SJCRH30 (cell line): Measurements from ENCODE around the gene HSD17B8.

GRCh38 chr6:32814898-32815865 is 1.6 kb downstream of the HLA-DOB start:
- RAMPAGE, long total RNA: no peak

DNA sequence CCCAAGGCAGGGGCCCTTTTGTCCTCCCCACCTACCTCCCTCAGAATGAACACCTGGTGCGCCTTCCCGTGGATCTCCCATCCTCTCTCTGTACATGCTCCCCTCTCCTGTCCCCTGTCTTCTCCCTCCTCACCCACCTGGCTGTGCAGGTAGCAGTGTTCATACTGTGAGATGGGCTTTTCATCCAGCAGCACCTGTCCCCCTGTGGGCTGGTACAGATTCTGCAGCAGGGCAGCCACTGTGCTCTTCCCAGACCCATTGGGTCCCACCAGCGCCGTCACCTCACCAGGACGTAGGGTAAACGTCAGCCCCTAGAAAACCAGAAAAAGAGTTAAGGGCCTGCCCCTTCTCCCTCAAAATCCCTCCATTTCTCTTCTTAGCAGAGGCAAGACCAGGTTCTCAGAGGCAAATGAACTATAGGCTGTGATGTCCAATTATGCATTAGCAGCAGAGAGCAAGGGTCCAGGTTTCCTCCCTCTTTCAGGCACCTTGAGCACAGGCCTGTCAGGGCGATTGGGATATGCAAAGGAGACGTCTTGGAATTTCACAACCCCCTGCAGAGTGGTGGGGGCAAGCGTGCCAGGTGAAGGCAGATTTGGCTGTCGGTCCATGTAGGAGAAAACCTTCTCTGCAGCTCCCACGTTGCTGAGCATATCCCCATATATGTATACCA is 8.3 kb downstream of the TAP2 start:
- RAMPAGE, long total RNA: no peak

- RAMPAGE, long total RNA: no peak
These were observed 901 bp downstream of the TAP2 start for GRCh38 chr6:32837591-32838085.

DNA sequence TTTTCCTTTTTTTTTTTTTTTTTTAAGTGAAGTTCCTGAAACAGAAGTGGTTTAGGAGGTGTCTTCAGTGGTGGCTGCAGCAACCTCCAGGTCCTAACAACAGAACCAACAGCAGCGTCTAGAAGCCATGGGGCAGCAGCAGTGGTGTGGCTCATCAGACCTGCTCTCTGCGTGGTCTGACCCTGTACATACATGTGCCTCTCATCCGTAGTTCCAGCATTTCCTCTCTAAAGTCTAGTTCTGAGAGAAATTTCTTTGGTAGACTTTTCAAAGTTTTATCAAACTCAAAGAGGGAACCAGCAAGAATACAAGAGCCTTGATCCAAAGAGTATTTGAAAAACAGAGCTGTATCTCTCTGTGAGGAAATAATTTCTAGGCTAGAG is 13.3 kb downstream of the PSMB9 start:
- RAMPAGE, long total RNA: no peak

DNA sequence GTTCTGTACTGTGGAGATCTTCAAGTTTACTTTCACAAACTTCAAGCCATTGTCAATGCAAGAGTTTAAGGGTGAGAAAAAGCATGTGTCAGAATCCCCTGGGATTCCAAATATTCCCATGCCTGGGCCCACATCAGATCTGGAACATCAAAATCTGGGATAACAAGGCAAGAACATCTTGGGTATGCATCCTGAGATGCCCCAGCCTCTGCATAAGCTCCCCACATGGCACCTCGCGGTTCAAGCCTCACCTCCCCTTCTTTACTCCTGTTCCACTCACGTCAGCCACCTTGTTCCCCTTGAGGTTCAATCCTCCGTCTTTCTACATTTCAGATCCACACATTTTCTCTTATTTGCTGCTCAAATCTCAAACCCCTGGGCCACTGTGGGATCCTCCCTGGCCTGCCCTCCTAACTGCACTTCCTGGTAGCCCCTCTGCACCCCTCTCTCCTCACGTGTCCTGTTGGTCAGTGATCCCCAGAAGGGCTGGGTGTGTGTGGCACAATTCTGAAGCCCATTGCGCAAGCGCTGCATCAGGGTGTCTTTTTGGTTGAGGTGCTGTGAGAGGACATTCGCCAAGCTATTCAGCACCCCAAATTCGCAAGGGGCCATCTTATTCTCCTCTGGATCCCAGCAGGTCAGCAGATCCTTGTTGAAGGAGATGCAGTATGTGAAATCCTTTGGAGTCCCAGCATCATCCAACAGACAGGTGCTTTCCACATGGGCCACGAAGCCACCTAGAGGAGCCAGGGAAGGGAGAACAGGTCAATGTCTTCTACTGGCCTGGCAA is 2.4 kb downstream of the HLA-DMB start:
- RAMPAGE, long total RNA: no peak

- RAMPAGE, long total RNA: no peak
These were observed 594 bp downstream of the BRD2 start for GRCh38 chr6:32968719-32969656.

- RAMPAGE, long total RNA: no peak
These were observed 1.7 kb downstream of the BRD2 start for GRCh38 chr6:32970097-32970542.

DNA sequence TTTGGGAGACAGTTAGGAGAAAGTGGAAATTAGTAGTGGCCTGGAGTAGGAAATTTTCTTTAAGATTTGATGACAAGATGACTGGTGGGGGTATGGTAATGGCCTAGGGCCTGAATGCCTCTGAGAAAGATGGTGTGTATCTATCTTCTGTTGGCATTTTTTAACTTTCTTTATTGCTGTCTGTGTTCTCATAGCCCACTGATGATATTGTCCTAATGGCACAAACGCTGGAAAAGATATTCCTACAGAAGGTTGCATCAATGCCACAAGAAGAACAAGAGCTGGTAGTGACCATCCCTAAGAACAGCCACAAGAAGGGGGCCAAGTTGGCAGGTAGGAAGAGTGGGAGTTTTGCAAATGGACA is 7.4 kb downstream of the BRD2 start:
- RAMPAGE, long total RNA: no peak

- RAMPAGE, long total RNA: no peak
These were observed 8.1 kb downstream of the BRD2 start for GRCh38 chr6:32976201-32977227.

DNA sequence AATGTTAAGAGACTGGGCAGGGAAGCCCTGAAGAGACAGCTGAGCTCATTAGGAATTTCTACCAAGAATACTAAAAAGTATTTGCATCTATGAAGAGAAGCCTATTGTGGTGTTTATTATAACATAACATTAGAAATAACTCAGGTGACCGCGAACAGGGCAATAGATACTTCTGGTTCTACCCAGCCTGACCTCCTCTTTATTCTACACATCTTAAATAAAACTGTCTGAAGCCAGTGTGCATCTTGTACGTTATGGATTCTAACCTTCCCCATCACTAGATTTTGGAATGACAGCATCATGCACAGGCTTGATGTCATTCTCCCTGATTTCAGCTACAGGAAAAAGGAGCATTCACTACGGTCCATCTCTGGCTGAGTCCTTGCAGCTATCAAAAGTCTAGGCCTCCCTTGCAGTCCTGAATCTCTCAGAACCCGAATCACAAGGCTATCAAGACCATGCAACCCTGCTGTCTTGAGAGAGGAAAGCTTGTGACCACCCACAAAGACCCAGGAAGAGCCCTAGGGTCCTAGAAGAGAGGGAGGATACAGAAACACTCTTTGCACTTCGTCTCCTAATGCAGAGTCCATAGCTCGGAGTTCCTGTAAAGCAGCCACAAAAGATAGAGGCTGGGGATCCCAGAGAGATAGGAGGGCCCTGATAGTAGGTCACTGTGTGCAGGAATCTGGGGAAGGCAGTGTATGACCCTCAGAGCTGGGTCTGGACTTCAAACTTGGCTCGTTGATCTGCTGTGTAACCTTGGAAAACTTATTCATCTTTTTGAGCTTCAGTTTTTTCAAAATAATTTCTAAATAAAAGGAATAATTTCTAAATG is 3.2 kb upstream of the HLA-DPB1 start:
- RAMPAGE, long total RNA: no peak

GRCh38 chr6:33204625-33205158 is at the start of gene HSD17B8:
Gene HSD17B8, plus strand, starts transcription at chr6:33204655.
- RAMPAGE, long total RNA: no peak

- RAMPAGE, long total RNA: no peak
These were observed 868 bp downstream of the HSD17B8 start for GRCh38 chr6:33205159-33205886.

DNA sequence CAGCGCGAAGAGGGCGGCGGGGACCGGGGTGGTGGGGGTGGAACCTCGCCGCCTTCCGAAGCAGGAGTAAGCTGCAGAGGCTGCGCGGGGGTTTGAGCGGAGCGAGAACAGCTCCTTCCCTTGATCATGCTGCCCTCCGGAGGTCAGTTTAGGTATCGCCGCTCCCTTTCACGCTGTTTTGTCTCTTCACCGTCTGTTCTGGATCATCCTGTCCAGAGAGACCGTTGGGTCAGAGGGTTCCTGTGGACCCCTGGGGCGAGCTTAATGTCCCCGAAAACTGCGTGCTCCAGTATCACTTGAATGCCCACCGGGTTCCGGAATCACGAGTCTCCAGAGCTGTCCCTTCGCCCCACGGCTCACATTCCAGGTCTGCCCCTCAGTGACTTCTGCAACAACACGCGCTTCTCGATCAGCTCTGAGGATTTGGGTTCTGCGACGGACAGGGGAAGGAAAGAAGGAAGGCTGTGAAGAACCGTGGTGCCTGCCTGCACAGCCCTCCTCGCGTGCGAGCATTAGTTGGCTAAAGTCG is 23.3 kb downstream of the VPS52 start:
- RAMPAGE, long total RNA: no peak

DNA sequence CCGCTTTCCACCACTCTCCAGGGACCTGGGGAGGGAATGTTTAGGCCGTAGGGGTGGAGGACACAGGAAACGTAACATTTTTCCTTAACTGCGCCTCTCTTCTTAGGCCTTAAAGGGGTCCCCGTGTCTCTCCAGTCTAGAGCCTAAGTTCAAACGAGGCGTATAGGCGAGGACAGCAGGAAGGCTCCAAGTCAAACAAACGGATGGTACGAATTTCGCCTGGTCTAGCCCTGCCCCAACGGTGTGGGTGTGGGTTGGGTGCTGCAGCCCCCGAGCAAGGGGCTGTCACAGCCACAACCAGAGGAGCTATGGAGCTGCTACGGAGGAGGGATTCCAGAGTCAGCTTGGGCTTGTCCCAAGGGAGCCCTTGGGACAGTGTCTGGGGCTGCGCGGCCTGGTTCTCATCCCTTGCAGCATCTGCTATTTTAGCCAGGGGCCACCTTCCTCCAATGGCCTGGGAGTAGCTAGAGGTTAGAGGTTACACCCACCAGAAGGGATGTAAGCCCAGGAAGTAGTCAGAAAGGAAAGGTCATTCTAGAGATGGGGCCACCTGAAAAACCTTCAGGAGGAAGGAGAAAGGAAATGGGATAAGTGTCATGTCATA is 21.9 kb downstream of the VPS52 start:
- RAMPAGE, long total RNA: no peak

DNA sequence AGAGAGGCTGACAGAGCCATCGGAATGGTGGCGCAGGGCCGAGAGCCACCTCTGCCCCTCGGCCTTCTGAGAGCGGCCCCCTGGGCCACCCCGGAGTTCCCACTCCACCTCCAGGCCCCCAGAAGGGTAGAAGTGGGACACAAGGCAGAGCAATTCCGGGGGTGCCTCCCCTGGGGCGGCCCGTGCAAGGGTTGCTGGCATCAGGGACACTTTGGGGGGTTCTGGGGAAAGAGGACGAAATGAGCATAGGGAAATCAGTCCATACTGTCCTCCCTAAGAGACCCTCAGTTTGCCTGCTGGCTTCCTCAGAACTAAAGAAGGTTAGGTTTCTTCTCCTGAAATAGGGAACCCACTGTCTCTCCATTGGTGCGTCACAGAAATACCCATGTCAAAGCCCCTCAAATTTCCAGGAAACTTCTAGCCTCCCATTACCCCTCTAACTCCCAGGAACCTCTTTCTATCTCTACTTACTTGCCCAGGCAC is 5.7 kb upstream of the RGL2 start:
- RAMPAGE, long total RNA: no peak

GRCh38 chr6:33314841-33315546 is 1.1 kb upstream of the TAPBP start:
- RAMPAGE, long total RNA: no peak

GRCh38 chr6:33403401-33404212 is 7.2 kb upstream of the PHF1 start:
- RAMPAGE, long total RNA: no peak

DNA sequence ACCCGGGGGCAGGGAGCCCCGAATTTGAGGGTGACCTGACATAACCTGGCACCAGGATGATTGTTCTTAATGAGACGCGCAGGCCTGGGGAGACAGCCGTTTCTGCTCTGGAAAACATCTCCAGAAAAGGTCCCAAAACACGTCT is 471 bp downstream of the PHF1 start:
- RAMPAGE, long total RNA: no peak

- RAMPAGE, long total RNA: no peak
These were observed 3.5 kb downstream of the SYNGAP1 start for GRCh38 chr6:33423318-33423741.

GRCh38 chr6:33593084-33593851 is 13.2 kb upstream of the BAK1 start:
- RAMPAGE, long total RNA: no peak